ENCODE results near the genes ADH1B and LAMTOR3.

- PRO-cap: no peak
- RAMPAGE, long total RNA, 2 experiments: no peak in any of the 2 experiments
These were observed 140.2 kb downstream of the GRID2 start for GRCh38 chr4:92443909-92444446.

GRCh38 chr4:93827570-93827943 is 996 bp upstream of the ATOH1 start:
- PRO-cap: no peak
- RAMPAGE, long total RNA, 2 experiments: no peak in any of the 2 experiments

DNA sequence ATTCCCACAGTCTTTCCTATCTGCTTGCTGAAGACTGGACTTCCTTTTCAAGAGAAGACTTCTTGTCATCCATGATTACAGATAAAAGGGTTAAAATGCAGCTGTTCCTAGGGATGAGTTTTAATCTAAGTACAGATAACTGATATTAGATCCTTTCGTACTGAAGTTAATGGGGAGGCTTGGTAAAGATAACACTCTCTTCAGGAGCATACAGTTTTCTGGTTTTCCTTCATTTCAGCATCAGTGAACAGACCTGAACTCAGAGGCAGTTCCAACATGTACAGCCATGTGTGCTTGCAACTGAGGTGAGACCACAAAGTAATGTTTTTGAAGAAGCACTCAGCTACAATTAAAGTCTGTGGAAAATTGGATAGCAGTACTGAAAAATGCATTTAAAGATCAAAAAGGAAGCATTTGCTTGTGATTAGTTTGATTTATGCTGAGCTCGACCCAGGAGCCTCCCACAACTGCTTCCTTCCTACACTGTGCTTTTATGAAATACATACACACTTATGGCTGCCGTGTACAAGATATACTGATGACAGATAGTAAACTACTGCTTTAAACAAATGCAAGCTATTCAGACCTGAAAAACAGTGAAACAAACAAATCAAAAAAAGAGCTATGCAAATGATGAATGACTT is 68.2 kb downstream of the PDLIM5 start:
- PRO-cap: no peak
- RAMPAGE, long total RNA, 2 experiments: no peak in any of the 2 experiments

DNA sequence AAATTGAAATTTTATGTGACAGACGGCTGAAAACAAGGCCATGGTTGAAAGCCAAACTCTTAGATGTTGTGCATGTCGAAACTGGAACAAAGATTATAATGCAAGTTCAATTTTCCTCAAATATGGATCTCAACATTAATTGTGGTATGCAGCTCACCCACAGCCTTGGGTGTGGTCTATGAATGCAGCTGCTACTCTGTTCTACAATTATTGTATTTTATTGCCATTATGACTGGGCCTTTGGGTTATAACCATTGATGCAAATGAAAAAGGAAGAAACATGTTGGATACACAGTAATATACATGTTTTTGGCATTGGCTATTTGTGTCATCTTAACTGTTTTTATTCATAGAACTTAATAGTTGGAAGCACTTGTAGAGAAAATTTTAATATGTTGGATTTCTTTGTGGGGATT is 107.8 kb downstream of the PDLIM5 start:
- PRO-cap: no peak
- RAMPAGE, long total RNA, 2 experiments: no peak in any of the 2 experiments

DNA sequence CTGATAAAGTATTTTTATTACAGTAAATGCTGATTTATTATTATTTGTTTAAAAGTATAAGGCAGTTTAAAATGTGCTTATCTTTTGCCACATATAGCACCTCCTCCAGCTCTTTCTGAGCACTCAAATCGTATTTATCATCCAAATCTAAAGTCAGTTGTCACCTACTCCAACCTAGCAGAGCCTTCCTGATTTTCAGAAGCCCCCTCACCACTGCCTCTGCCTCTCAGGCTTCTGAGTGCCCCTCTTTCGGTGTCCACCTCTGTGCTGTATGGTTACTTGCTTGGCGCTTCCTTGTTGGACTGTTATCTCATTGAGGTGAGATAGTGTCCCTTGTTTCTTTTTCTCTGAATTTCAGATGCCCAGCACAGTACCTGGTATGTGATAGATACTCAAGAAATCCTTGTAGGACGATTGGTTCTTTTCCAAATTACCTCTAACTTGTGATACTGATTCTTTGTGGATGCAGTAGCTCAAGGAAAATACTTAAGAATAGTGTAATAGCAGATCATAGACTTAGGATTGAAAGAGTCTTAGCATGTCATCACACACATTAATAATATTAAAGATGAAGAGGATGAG is 2.7 kb downstream of the BMPR1B start:
- PRO-cap: no peak
- RAMPAGE, long total RNA, 2 experiments: no peak in any of the 2 experiments

GRCh38 chr4:95572386-95573039 is 23.7 kb upstream of the UNC5C start:
- PRO-cap: no peak
- RAMPAGE, long total RNA, 2 experiments: no peak in any of the 2 experiments

GRCh38 chr4:95954029-95954454 is 114.1 kb downstream of the PDHA2 start:
- PRO-cap: no peak
- RAMPAGE, long total RNA, 2 experiments: no peak in any of the 2 experiments

DNA sequence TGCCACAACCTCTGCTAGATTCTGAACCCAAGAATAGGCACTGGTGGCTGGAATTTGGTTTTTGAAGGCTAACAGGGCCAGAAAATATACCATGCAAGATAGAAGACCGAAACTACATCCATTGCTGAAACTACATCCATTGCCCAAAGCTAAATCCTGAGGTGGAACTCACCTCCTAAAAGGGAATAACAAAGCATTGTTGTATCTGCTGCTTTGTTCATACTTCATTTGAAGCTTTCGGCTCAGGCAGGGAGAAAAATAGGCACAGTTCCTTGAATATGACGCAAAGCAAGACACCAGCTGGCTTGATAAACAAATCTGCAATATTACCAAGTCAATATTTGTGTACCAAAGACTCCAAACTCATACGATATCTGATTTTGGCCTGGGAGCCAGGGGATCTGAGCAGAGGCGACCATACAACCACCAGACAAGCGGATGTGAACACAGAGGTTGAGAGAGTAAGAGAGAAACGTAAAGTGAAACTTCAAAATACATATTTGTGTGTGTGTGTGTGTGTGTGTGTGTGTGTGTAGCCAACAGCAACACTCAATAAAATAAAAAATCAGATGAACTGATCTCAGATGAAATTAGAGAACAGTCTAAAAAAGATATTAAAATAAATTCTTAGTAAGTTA is 34.8 kb upstream of the RAP1GDS1 start:
- PRO-cap: no peak
- RAMPAGE, long total RNA, 2 experiments: no peak in any of the 2 experiments

- PRO-cap: no peak
- RAMPAGE, long total RNA, 2 experiments: no peak in any of the 2 experiments
These were observed 91.1 kb downstream of the RAP1GDS1 start for GRCh38 chr4:98352227-98352791.

GRCh38 chr4:98527514-98527865 is 130.9 kb downstream of the TSPAN5 start:
- PRO-cap: no peak
- RAMPAGE, long total RNA, 2 experiments: no peak in any of the 2 experiments

GRCh38 chr4:98565796-98566241 is 92.6 kb downstream of the TSPAN5 start:
- PRO-cap: no peak
- RAMPAGE, long total RNA, 2 experiments: no peak in any of the 2 experiments

DNA sequence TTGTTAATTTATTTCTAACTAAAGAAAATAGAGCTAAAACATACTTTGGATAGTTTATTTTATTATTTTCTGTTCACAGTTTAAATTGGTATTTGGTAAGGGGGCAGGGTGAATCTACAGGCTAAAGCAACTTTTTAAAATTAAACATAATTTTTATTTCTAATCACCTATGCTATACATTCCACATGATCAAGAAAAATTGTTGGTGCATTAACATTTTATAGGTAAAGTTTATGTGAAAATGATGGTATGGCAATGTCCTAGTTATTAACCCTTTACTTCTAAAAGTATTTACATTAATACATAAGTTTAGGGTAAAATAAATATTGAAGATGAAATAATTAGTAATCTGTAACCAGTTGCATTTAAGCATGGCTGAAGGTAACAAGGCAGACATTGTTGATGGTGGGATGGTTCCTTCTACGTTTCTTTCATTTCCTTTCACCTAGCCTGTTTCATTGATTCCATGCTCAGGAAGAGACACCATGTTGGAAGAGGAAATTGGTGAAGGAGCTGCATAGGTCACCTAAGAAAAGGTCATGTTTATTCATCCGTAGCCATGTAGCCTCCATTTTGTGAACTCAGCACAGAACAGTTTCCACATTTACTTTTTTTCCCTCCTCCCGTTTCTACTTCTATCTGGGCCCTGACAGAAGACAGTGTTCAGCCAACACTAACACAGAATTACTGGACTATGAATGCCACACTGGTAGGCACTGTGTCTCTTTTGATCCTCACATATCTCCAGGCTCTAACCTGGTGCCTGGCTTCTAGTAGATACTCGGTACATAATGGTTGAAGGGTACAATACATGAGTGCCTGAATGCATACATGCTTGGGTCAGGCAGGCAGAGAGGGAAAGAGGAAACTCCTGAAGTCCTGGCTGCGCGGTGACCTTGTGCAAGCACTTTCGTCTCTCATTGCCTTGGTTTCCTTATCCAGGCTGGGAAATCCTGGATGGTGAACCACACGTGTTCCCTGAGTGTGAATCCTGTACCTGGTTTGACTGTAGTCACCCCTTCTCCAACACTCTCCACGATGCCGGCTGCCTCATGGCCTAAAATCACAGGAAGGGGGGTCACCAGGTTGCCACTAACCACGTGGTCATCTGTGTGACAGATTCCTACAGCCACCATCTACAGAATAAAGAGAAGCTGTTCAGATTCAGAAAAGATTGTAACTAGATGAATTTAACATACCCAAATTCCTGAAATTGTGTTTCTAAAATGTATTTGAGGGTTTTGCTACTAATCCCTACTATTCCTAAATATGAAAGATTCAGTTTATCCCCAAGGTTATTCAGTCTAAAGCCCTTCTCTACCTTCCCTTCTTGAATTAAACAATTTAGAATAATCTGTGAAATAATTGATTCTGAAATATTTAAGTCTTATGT is 3.7 kb downstream of the ADH1B start:
- PRO-cap: no peak
- RAMPAGE, long total RNA, 2 experiments: no peak in any of the 2 experiments

DNA sequence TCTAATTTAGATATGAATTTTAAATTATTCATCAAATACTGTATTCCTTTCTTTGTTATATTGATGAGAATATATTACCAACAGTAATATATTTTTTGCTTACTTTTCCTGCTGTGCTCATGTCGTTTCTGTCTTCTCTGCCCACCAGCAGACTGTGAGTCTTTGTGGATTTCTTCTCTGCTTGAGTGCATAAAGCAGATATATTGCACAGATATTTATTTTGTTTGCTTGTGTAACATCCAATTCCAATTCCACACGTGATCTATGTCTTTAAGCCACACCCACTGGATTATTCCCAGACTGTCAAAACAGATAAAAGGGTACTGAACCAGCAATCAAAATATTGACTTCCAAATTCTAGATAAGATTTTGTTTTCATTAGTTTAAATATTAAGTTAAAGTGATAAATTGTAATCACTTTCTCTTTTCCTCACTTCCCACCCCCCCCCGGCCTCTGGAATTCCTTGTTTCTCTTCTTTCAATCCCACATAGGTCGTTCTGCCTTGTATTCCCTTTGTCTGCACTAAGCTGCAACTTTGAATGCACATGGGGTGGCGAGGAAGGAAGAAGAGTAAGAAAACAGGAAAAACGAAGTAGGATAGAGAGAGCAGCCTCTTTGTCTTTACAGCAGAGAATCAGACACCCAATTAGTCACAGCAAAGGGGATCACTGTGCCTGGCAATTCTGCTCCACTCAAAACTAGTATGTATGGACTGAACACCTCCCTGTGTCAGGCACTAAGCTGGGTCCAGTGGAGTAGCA is at the start of gene ADH1B:
TSS of gene ADH1B (minus strand) at position 191 of the 762 bp plus-strand sequence.
- PRO-cap: no peak
- RAMPAGE, long total RNA, 2 experiments: start-site peak on the minus strand in 2 of 2 experiments, centred at positions 172 to 174 of the sequence, 956 to 1,180 reads per replicate

DNA sequence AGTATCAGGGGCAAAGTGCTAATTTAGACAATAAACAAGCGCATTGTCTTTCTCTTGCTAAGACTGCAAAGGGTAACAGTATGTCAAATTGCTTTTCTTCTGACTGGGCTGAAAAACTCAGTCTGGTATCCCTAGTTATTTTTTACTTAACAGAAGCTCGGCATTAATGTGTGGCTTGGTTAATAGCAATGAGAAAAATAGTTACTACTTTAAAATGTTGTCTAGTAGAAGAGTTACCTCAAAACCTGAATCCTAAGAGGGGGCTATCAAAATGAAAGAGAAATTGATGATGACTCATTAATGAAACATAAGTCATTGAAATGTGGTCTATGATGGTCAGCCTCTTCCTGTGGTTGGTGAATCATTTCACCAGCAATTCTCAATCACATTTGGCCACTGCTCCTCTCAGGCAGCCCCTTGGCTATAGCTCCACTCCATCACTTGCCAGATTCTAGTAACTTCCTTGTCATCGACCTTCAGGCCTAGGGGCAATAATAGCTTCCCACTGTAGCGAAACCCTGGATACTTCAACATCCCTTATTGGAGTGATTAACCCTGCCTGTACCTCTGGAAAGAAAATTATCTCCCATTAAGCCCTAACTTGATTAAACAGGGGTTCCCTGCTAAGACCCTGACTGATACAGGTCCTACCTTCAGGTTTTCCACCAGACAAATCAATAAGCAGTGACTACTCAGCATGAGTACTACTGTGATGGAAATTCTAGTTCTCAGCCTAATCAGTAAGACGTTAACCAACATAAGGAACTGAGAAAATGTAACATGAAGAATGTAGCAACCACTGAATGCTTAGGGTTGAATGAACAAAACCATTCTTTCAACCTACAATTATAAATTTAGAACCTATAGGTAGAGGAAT is 30.5 kb downstream of the ADH7 start:
- PRO-cap: no peak
- RAMPAGE, long total RNA, 2 experiments: no peak in any of the 2 experiments

- PRO-cap: bidirectional peak, plus-strand start at chr4:99894620, minus-strand start at chr4:99894420
- RAMPAGE, long total RNA, 2 experiments: start-site peak on the plus strand in 1 of 2 experiments, at chr4:99894608-99894620 at its widest, 10 reads per replicate; start-site peak on the minus strand in 2 of 2 experiments, at chr4:99894363-99894427 at its widest, 43 to 208 reads per replicate
These were observed at the start of gene LAMTOR3 for GRCh38 chr4:99893809-99894865. LAMTOR3 (minus strand) TSS chr4:99894427.

DNA sequence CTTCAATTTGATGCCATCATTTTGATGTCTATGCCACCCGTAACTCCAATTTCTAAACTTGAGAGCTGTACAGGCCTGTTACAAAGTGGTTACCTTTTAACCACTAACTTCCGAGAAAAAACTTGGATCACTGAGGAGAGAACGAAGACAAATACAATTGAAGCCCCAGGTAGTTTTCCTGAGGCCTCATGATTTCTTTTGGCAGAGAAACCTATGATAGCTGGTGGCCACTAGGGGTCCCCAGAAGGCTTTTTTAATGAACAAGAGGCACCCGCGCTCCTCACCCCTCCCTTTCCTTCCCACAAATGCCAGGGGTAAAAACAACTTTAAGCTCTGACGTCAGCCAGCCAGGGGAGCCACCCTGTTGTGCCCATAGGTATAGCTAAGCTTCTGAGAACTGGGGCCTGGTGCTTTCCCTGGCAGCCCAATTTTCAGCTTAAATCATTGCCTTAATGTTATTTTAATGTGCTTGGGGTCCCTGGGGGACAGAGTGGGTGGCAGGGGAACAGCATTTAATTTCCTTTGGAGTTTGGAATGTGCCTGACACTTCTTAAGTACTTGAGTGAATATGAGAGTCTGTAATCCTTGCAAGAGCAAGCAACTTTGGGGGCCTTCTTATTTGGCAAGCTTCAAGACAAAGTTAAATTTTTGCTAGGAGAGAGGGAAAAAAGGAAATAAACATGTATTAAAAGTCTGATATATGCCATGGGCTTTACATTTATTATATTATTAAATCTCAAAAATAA is 96.7 kb downstream of the DDIT4L start:
- PRO-cap: unidirectional peak, plus-strand start at position 385 of the sequence
- RAMPAGE, long total RNA, 2 experiments: no peak in any of the 2 experiments

GRCh38 chr4:100189647-100190367 is 461 bp downstream of the DDIT4L start:
- PRO-cap: no peak
- RAMPAGE, long total RNA, 2 experiments: no peak in any of the 2 experiments

GRCh38 chr4:100342847-100343123 is 152.5 kb upstream of the DDIT4L start:
- PRO-cap: no peak
- RAMPAGE, long total RNA, 2 experiments: no peak in any of the 2 experiments

GRCh38 chr4:100458706-100459079 is 59.1 kb downstream of the EMCN start:
- PRO-cap: no peak
- RAMPAGE, long total RNA, 2 experiments: no peak in any of the 2 experiments

DNA sequence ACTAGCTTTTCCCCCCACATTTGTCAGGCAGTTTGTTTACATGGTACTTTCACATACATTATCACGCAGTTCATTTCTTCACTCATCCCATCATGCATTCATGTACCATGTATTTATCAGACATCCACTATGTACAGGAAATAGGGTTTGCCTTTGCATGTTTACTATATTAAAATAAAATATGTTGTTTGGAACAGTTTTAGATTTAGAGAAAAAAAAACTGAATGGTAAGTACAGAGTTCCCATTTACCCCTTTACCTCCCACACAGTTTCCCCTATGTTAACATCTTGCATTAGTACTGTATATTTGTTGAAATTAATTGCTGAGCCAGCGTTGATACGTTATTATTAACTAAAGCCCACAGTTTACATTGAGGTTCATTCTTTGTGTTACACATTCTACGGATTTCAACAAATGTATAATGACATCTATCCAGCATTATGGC is 70.8 kb downstream of the PPP3CA start:
- PRO-cap: no peak
- RAMPAGE, long total RNA, 2 experiments: no peak in any of the 2 experiments

All from body of pancreas (tissue), 2 donors.